SEM (cell line): Measurements from ENCODE around the gene XRCC4.

- PRO-cap = no peak
Observed at GRCh38 chr5:81616328-81616904, 134.5 kb downstream of the SSBP2 start.

GRCh38 chr5:81749305-81750250, 1.3 kb downstream of the SSBP2 start:
- PRO-cap = unidirectional peak, plus-strand start at chr5:81749578; bidirectional peak, plus-strand start at chr5:81750076, minus-strand start at chr5:81749639

DNA sequence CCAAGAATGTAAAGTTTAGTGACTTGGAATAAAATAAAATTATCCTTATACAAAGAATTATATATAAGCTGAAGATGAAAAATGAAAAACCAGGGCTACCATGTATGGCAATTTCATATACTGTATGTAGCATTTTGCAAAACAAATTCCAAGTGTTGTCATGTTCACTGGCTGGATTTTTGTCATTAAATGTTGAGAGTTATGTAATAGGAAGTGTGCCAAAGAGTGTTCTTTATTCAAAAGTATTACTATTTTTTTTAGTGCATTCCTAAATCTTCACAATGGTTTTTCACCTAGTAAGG, 5.0 kb upstream of the SSBP2 start:
- PRO-cap = no peak

DNA sequence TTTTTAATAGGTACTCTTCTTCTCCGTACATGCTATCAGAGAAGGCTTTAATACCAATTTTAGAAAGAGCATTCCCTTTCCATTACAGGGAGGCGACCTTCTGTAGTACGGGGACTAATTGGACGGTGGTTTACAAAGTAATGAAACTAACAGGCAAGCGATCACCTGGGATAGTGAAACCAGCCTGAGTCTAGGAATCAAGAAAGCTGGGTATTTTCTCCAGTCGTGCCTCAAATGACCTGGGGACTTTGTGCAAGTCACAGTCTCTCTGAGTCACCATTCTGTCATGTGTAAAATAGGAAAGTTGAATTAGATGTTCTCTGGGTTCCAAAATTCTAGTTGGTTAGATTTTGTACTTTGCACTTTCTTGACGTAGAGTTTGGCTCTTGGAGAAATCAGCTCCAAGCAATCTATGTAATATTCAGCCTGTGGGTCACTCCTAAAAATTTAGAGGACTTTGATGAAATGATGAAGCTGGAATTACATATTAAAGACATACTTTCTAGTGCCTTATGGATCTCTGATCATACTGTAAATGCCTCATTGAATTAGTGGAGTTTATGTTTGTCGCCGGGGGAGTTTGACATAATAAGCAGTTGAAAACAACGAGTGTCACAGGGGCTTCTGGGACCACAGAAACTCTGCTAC, 22.8 kb upstream of the SSBP2 start:
- PRO-cap = no peak

DNA sequence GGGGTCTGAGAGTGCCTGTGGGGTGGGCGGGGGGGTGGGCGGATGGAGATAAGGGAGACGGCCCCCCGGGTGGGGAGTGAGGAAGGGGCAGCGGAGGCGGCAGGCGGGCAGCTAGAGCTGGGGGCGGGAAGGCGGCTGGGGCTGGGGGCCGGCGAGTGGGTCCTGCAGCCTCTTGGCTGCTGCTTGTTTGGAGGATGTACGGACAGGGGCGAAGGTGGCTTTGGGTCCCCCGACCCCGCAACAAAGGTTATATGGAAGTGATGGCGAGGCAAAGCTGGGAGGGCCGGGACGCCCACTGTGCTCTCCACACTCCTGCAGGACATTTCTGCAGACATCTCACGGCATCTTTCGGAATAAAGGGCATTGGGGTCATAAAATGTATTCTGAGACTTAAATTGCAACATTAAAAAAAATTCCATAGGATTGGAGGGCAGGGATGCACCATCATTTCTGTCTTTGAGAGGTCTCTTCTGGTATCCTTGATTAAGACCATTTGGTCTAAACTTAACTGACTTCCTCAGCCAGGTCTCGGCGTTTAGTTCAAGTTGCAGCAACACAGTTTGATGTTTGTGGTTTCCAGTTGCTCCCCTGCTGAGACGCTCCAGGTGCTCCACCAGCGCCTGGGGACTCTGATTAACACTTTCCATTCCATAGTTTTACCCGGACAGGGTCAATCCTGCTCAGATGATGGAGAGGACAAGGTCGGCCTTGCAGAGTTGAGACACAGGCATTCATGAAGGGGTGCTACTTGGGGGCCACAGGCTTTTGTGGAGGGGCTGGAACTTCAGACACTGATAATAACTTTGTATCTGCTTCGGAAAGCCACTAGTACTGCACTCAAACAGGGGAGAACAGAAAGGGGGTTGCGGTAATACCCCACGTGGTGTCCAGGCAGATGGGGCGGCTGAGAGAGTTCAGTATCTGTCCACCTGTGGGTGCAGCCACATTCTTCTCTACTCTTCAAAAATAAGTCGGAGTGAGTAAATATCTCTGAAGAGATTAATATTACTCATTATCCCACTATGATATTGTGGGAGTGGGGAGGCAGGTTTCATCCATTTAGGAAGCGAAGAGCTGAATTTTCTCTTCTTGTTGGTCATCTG, 101.7 kb upstream of the SSBP2 start:
- PRO-cap = unidirectional peak, minus-strand start at position 537 of the sequence

- PRO-cap = bidirectional peak, plus-strand start at chr5:83077547, minus-strand start at chr5:83077424; unidirectional peak, plus-strand start at chr5:83077797; bidirectional peak, plus-strand start at chr5:83078143, minus-strand start at chr5:83078019
Observed at GRCh38 chr5:83077298-83078477, at the start of gene XRCC4. Gene XRCC4, plus strand, starts transcription at chr5:83077547.

- PRO-cap = no peak
Observed at GRCh38 chr5:83539962-83540512, 68.5 kb downstream of the VCAN start.

DNA sequence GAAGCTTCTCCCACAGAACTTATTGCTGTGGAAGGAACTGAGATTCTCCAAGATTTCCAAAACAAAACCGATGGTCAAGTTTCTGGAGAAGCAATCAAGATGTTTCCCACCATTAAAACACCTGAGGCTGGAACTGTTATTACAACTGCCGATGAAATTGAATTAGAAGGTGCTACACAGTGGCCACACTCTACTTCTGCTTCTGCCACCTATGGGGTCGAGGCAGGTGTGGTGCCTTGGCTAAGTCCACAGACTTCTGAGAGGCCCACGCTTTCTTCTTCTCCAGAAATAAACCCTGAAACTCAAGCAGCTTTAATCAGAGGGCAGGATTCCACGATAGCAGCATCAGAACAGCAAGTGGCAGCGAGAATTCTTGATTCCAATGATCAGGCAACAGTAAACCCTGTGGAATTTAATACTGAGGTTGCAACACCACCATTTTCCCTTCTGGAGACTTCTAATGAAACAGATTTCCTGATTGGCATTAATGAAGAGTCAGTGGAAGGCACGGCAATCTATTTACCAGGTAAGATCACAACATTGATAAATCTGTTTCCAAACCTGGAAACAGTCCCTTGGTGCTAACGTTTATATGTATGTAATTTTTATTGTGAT, 70.3 kb downstream of the VCAN start:
- PRO-cap = no peak

GRCh38 chr5:83562084-83562705, 90.7 kb downstream of the VCAN start:
- PRO-cap = no peak

- PRO-cap = no peak
Observed at GRCh38 chr5:84616472-84616728, 231.7 kb upstream of the EDIL3 start.

DNA sequence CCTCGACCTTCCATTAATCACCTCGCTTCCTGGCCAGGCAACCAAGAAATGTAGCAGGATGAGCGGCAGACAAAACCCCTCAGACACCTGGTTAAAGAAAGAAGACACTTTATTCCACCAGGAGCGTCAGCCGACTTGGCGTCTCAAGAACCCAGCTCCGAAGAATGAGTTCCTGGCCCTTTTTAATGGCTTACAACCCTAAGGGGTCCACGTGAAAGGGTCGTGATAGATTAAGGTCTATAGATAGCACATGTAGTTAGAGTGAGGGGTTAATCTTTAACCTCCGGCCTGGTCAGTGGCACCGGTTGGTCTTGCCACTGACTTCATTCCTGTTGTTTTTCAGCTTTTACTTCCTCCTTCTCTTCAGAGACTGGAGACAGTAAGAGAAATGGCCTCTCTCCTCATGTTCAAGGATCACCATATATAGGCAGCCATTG, 47.1 kb upstream of the COX7C start:
- PRO-cap = no peak

- PRO-cap = no peak
Observed at GRCh38 chr5:87320777-87321085, 53.0 kb downstream of the RASA1 start.

DNA sequence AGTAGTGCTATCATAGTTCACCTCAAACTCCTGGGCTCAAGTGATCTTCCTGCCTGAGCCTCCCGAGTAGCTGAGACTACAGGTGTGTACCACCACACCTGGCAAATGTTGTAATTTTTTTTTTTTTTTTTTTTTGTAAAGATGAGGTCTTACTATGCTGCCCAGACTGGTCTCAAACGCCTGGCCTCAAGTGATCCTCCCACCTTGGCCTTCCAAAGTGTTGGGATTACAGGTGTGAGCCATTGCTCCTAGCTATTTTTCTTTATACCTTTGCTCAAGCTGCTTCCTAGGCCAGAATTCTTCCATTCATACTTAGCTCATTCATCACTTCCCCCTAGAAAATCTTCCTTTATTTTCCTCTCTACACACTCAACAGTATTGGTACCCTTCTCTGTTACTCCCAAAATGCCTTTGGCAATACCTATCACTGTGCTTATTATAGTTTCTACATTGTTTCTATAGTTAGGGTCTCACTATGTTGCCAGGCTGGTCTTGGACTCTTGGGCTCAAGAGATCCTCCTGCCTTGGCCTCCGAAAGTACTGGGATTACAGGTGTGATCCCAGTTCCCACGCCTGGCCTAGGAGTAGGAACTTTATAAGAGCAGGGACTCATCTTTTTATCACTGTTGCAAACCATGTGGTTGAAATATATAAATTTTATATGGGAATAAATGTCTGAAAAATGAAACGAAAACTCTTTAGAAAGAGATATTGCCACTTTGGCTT, 68.0 kb downstream of the CCNH start:
- PRO-cap = no peak

- PRO-cap = no peak
Observed at GRCh38 chr5:87375214-87375655, 37.5 kb downstream of the CCNH start.

GRCh38 chr5:88204330-88204878, 64.2 kb downstream of the TMEM161B start:
- PRO-cap = bidirectional peak, plus-strand start at chr5:88204616, minus-strand start at chr5:88204428

DNA sequence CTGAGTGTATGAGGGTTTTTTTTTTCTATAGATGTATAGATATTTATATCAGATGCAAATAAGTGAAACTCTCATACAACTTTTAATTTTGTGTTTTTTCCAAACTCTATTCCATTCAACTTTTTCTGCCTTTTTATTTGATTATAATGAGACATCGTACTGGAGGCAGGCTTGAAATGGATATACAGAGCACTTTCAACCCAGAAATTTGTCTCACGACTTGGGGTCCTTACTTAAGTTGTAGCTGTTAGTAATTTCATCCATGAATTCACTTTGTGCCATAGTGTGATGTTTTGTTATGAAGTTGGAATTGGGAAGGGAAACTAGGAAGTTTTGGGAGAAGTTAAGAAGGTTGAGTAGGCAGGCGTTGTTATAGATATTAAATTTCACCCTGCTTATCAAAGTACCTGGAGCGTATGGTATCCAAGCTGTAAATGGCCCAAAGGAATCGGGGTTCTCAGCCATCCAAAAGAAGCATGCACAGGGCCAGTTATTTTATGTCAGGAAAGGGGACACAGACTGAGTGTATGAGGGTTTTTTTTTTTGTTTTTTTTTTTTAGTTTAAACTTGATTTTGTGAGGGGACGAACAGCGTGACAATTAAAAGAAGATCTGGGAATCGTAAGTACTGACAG, 1.4 kb upstream of the TMEM161B start:
- PRO-cap = no peak

- PRO-cap = unidirectional peak, minus-strand start at chr5:88680544
Observed at GRCh38 chr5:88680042-88680853, 202.7 kb downstream of the MEF2C start.

DNA sequence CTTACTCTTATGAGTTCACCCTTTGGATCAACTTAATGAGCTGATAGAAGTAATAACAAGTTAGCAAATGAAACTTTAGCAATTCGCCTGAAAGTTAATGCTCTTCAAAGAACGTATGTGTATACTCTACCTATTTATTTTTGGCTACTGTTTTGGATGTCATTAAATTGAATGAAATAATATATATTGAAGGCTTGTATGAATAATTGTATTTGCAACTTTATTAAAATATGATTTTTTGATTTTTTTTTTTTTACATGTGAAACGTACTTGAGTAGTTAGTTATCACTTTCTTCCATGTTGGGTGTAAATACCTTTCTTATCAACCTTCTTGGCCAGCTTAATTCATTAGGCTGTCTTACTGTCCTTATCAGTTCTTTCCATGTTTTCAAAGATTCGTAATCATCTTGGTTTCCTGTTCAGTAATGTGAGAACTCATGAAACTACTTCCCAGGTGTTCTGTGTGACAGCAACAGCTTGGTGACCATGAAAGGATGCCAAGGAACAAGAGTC, 99.9 kb downstream of the ADGRV1 start:
- PRO-cap = no peak

GRCh38 chr5:90866801-90867392, 308.3 kb downstream of the ADGRV1 start:
- PRO-cap = no peak

DNA sequence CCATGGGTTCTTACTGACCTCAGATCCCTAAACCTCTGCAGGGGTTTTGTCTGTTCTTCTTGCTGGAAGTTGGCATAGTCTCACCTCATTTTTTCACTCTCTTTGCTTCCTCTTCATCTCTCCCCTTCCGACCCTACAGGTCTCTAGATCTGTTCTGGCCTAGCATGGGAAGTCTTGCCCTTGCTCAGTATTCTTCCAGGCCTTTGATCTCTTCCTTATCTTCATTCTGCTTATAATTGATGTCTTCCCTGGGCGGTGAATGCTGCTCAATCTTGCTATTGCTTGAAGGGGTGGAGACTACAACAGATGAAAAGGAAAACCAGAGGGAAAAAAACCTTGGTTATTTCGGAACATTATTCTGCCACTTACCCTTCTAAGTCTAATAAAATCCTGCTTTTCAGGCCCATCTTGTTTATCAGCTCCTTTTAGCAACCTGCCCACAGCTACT, 375.5 kb downstream of the ADGRV1 start:
- PRO-cap = no peak